Monocyte (primary cell): ENCODE results near the genes MAP3K9 and SIPA1L1.

DNA sequence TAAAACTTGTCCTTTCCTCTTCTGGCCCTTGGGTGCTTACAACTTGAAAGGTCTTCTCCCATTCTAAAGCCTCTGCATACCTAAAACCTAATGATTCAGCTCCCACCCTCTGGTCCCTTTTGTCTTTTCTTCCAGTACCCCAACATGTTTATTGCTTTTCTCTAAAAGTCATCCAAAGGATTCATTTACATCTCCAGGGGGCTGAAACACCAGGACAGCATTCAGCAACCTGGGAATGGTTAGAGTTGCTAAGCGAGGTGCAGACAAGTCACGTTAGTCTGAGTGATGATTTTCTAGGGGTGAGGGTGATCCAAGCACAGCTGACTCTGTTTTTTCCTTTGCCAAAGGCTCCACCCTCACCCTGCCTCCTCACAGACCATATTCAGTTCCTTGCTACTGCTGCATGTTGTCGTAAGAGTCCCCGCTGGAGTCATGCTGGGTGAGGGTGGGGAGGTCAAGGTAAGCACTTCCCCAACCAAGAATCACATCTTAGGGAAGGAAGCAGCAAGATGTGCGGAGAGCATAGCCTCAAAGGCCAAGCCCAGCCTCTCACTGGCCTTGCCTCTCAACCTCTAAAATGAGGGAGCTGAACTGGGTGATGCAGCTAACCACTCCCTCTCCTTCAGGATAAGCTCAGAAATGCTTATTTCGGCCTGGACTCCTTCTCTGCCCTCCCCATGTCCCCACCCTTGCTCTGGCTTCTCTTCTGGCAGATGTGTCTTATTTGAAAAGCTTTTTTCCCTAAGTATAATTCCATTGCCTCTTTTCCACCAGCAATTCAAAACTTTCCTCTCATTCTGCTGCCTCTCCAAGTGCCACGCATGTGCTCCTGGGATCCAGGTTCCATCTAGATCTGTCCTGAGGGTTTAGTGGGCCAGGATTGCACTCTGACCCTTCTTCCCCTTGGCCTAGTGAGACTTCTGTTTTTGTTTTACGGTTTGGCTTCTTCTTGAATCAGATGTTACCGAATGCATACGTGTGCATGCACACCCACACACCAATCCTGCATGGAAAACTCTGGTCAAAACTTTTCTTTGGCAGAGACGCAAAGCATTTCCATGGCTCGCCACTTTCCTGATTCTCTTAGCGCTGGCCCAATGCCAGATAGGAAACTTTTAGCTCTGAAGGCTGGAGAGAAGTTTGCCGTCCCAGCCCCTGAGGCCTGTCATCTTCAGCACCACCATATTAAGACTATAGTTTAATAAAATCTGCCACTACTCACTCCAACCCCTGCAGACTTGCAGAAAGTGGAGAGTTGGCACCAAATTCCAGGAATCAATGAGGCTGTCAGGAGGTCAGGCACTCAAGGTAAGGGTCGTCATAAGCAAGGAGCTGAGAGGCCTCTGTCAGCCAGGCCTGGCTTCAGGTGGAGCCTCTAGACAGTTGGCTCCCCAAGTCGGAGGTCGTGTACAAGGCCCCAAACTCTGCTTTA lies 67.1 kb upstream of the ACTN1 start:
- PRO-cap, 2 experiments, result no peak in any of the 2 experiments

- PRO-cap, 2 experiments, result no peak in any of the 2 experiments
Observed at GRCh38 chr14:69053880-69054556, 74.9 kb upstream of the ACTN1 start.

GRCh38 chr14:69151157-69152250 lies 1.4 kb downstream of the DCAF5 start:
- PRO-cap, 2 experiments, result no peak in any of the 2 experiments

GRCh38 chr14:69154791-69155189 lies 1.9 kb upstream of the DCAF5 start:
- PRO-cap, 2 experiments, result no peak in any of the 2 experiments

DNA sequence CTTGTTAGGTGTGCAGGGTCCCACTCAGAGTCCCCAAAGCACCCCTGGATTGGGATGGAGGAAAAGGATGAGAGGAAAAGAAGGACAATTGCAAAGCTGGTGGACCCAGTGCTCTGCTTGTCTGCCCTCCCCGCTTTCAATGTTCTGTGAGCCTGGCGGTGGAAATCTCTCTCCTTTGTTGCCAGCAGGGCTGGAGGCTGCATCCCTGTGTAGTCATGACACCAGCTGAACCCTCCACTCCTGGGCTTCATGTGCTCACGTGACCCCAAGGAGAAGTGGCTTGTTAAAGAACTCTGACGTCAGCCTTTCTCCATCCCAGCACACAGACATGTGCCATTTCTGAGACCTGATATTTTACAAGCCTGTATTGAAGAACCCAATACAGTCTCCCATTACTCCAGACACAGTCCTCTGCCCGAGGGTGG lies 21.5 kb downstream of the GALNT16 start:
- PRO-cap, 2 experiments, result no peak in any of the 2 experiments

DNA sequence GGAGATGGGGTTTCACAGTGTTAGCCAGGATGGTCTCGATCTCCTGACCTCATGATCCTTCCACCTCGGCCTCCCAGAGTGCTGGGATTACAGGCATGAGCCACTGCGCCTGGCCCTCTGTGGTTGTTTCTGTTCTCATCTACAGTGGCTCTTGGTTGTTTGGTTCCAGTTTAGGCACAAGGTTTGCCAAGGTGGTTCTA lies 52.7 kb downstream of the SUSD6 start:
- PRO-cap, 2 experiments, result no peak in any of the 2 experiments

GRCh38 chr14:69778288-69778884 lies 11.4 kb downstream of the SRSF5 start:
- PRO-cap, 2 experiments, result peak in 2 of 2 experiments; most common plus-strand start chr14:69778609 (in 2)

GRCh38 chr14:69942341-69943114 lies 63.3 kb downstream of the SMOC1 start:
- PRO-cap, 2 experiments, result no peak in any of the 2 experiments

GRCh38 chr14:69980738-69981265 lies 101.6 kb downstream of the SMOC1 start:
- PRO-cap, 2 experiments, result no peak in any of the 2 experiments

DNA sequence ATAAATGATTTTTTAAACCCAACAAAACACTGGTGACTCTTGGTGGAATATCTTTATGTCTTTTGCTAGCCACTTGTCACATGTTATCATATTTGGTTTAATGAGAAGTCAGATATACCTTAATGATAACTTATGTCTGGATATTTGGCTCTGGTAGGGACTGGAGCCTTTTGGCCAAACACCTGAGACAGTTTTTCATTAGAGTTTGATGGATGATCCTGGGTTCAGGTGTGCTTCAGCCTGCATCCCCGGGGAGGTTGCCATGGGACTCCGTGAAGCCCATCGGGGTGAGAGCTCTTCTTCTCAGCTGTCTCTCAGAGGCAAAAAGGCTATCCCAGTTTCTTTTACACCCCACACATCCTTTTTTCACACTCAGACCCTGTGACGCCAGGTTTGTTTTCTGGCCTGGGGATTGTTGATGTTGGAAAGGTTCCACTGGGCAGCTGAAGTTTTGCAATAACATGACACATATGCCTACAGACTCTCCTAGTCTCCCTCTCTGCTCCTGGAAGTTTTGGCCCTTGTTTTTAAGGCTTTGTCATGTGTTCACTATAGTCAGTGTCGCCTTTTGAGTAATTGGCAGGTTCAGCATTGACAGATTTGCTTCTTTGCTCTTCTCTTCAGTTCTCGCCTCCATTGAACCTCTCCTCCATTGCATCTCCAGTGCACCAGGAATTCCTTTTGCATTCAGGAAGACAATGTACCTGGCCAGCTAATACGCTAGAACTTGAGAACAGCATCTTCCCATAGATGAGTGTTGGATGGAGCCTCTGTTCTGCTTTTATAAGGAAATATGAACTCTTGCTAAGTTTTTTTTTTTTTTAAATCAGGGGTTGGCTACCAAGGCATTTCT lies 118.6 kb downstream of the SMOC1 start:
- PRO-cap, 2 experiments, result no peak in any of the 2 experiments

DNA sequence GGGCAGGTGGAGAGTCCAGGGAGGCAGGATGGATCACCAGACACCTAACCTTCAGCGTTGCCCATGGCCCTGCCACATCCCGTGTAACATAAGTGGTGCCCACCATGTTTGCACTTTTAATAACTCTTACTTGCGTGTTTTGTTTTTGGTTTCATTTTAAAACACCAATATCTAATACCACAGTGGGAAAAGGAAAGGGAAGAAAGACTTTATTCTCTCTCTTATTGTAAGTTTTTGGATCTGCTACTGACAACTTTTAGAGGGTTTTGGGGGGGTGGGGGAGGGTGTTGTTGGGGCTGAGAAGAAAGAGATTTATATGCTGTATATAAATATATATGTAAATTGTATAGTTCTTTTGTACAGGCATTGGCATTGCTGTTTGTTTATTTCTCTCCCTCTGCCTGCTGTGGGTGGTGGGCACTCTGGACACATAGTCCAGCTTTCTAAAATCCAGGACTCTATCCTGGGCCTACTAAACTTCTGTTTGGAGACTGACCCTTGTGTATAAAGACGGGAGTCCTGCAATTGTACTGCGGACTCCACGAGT lies 151.1 kb downstream of the SMOC1 start:
- PRO-cap, 2 experiments, result no peak in any of the 2 experiments

- PRO-cap, 2 experiments, result no peak in any of the 2 experiments
Observed at GRCh38 chr14:70254431-70255418, 66.0 kb upstream of the SLC8A3 start.

- PRO-cap, 2 experiments, result no peak in any of the 2 experiments
Observed at GRCh38 chr14:70753363-70754017, 55.8 kb downstream of the MAP3K9 start.

DNA sequence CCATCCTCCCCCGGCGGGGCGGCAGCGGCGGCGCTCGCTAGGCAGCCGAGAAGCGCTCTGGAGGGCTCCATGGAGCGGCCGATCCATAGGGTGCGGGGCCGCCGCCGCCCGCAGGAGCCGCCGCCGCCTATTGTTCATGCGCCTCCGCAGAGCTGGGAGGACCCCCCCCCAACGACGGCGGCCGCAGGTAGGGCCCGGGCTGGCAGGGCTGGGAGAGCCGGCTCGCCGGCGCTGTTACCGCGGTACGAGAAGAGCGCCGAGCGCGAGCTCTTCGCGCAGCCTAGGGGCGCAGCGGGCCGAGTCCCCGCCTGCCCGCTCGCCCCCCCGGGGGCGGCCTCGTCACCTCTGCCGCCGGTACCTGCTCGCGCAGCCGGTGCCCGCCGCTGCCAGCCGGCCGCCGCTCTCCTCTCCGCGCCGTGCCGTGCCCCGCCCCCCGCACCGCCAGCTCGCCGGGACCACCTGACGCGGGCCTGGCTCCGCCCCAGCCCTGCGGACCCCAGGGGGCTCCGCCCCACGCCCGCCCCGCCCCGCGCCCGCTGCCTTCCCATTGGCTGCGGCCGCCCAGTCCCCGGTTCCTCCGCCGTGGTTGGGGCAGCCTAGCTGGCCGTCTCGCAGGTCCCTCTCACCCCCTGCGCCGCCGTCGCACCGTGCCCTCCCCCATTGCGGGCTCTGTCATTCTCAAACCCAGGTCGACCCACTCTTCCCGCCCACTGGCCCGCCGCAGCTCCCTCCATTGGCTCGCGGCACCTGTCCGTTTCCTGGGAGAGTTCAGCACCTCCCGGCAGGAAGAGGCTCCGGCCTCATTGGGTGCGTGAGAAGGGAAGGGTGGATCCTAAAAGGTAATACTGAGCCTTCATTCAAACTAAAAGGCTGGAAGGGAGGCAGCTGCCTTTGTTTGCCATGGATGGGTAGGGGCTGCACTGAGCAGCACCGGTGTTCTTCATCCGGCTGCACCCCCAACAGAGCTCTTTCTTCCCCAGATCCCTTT lies at the start of gene MAP3K9:
Gene MAP3K9, minus strand, starts transcription at position 413 of the 988 bp plus-strand sequence.
- PRO-cap, 2 experiments, result peak in 1 of 2 experiments; most common plus-strand start position 660 of the sequence (in 1); most common minus-strand start position 418 of the sequence (in 1)

DNA sequence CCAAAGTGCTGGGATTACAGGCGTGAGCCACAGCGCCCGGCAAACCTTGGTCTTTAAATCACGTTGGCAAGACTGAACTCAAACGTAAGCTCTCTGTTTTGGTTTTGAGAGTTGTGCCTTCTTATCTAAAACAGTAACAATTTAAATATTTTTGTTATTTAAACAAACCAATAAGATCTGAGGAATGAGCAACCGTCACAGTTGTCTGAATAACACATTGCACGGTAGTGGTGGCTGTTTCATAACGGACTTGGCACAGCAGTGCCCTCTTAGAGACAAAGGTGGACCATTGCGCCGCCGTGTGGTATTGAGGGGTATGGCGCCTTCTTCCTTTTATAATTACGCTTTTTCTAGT lies 8.2 kb upstream of the MAP3K9 start:
- PRO-cap, 2 experiments, result no peak in any of the 2 experiments

DNA sequence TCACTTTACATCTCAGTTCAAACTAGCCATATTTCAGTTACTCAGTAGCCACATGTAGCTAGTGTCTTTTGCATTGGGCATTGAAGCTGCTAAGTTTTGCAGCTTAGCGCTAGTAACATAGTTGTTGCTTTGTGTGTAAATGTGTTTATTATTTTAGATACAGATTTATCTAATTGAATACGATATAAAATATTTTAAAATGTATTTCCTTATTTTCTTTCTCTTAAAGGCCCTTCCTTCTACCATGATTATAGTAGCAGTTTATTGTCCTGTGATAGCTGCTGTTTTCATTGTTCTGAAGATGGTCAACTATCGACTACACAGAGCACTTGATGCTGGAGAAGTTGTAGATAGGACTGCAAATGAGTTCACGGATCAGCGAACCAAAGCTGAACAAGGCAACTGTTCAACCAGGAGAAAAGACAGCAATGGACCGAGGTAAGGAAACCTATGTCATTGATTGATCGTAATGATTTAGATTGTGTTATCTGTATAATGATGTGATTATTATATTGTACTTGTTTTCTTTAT lies 39.5 kb downstream of the PCNX1 start:
- PRO-cap, 2 experiments, result no peak in any of the 2 experiments

GRCh38 chr14:71001656-71002214 lies 94.5 kb downstream of the PCNX1 start:
- PRO-cap, 2 experiments, result no peak in any of the 2 experiments

DNA sequence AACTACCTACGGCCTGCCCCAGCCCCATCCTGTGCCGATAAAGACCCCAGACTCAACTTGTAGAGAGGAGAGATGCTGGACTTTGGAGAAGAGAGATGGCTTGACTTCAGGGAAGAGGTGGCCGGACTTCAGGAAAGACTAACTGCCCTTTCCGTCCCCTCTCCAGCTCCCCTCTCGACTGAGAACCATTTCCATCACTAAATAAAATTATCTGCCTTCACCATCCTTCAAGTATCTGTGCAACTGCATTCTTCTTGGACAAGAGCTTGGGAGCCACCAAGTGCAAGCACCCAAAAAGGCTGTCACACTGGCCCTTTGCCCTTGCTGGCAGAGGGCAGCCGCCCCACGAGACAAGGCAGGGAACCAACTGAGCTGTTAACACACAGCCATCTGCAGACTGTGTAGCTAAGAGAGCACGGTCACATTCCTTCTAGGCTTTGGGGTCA lies 198.8 kb upstream of the SIPA1L1 start:
- PRO-cap, 2 experiments, result no peak in any of the 2 experiments

DNA sequence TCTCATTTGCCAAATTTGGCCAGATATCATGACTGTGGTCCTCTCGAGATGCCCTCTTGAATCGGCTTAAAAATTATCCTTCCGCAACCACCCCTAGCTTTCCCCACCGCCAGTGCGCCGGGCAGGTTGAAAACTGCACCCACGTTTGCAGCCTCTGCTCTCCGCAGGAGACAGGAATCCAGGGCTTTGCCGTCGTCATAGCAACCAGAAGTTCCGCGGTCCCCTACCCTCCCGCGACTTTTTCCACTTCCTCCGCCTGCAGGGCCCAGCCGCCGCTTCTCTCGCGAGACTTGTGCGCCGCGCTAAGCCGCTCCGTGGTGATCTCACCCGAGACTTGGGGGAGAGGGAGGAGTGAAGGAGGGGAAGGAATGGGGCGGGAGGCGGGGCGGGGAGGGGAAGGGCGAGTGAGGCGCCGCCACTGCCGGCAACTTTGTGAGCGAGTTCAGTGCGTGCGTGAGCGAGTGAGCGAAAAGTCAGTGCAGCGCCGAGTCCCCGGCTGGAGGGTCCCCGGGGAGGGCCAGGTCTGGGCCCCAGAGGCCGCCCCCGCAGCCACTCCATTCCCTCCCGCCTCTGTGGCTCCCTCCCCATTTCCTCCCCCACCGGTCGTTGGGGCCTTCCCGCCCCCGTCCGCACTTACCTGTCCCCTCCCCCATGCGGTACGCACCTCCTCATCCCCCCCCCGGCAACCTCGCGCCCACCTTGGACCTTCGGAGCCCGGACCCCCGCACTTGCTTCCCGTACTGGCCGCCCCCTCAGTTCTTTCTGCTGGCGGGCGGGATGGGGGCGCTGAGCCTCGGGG lies at the start of gene SIPA1L1:
Gene SIPA1L1, plus strand, starts transcription at position 445 of the 799 bp plus-strand sequence.
- PRO-cap, 2 experiments, result peak in 2 of 2 experiments; most common plus-strand start position 445 of the sequence (in 2); most common minus-strand start position 135 of the sequence (in 1)

- PRO-cap, 2 experiments, result peak in 1 of 2 experiments; most common plus-strand start chr14:71325001 (in 1)
Observed at GRCh38 chr14:71324442-71325446, 4.5 kb downstream of the SIPA1L1 start.